HT-29 (cell line): ENCODE measurements around the genes AP3D1, TMPRSS9 and ZNF555.

DNA sequence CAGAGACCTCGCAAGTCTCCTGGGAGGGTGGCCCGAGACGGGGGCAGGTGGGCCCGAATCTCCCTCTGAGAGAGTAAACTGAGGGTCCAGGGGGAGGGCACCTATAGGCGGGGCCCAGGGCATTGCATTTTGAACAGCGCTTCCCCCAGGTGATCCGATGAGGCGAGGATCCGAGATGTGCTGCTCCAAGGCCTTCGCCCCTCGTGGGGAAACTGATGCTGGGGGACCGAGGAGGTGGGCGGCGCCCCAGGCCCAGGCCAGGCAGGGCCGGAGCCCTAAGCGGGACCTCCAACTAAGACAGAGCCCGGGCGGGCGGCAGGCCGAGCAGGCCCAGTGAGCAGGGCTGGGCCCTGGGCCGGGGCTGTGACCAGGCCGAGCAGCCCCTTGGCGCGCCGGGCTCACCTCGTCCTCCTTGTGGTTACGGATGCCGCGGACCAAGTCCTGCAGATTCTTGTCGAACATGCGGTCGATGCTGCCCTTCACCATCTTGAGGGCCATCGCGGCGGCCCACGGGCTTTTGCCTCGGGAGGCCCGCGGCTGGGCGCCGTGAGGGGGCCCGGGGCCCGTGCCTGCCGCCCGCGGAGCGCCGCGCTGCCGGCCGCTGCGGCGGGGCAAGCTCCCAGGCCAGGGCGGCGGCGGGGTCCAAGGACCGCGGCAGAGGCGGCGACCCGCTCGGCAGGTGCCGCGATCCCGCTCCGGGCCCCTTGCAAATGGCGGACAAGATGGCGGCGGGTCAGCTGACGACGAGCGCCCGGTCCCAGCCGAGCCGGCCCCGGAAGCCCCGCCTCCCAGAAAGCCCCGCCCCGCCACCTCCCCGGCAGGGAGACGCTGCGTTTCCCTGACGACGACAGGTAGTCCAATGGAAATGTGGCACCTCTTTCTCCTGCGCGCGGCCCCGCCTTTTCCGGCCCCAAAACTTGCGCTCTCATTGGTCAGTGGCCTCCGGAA lies at the start of gene AP3D1:
TSS of gene AP3D1 (minus strand) at position 730 of the 948 bp plus-strand sequence.
- RAMPAGE, long total RNA: no peak

- RAMPAGE, long total RNA: no peak
Measured at GRCh38 chr19:2187087-2187627, 23.4 kb downstream of the DOT1L start.

- RAMPAGE, long total RNA: no peak
Measured at GRCh38 chr19:2199852-2200557, 36.1 kb downstream of the PLEKHJ1 start.

- RAMPAGE, long total RNA: no peak
Measured at GRCh38 chr19:2215282-2215790, 20.8 kb downstream of the PLEKHJ1 start.

GRCh38 chr19:2321309-2322040 lies 6.9 kb downstream of the LSM7 start:
- RAMPAGE, long total RNA: no peak

DNA sequence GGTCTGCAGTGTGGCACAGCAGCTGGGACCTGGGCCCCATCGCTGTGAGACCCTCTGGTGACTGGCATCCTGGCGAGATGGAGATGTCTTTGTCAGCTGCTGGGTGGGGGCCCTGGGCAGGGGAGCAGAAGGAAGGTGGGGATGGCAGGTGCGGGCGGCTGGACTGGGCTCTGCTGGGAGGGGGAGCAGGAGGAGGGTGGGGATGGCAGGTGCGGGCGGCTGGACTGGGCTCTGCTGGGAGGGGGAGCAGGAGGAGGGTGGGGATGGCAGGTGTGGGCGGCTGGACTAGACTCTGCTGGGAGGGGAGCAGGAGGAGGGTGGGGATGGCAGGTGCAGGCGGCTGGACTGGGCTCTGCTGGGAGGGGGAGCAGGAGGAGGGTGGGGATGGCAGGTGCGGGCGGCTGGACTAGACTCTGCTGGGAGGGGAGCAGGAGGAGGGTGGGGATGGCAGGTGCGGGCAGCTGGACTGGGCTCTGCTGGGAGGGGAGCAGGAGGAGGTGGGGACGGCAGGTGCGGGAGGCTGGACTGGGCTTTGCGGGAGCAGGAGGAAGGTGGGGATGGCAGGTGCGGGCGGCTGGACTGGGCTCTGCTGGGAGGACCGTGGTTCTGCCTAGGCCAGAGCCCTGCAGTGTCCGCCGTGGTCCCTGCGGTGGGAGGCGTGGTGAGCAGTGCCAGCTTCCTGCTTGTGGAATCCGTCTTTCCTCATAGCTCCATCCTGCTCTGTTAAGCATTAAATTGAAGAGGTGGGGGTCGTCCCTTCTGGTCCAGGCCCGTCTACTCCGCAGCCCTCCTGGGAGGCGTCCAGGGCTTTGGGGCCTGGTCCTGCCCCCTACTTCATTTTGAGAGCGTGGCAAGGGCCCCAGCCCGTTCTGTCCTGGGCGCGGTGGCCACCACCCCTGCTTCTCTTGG lies 4.6 kb downstream of the SPPL2B start:
- RAMPAGE, long total RNA: no peak

GRCh38 chr19:2360074-2360414 lies at the start of gene TMPRSS9:
TMPRSS9 (plus strand) TSS chr19:2360265.
- RAMPAGE, long total RNA: no peak

GRCh38 chr19:2416599-2417059 lies 10.8 kb downstream of the TIMM13 start:
- RAMPAGE, long total RNA: no peak

- RAMPAGE, long total RNA: no peak
Measured at GRCh38 chr19:2438283-2438629, 10.9 kb upstream of the TIMM13 start.

- RAMPAGE, long total RNA: no peak
Measured at GRCh38 chr19:2481442-2481879, 5.5 kb downstream of the GADD45B start.

GRCh38 chr19:2524763-2525678 lies 49.1 kb downstream of the GADD45B start:
- RAMPAGE, long total RNA: no peak

DNA sequence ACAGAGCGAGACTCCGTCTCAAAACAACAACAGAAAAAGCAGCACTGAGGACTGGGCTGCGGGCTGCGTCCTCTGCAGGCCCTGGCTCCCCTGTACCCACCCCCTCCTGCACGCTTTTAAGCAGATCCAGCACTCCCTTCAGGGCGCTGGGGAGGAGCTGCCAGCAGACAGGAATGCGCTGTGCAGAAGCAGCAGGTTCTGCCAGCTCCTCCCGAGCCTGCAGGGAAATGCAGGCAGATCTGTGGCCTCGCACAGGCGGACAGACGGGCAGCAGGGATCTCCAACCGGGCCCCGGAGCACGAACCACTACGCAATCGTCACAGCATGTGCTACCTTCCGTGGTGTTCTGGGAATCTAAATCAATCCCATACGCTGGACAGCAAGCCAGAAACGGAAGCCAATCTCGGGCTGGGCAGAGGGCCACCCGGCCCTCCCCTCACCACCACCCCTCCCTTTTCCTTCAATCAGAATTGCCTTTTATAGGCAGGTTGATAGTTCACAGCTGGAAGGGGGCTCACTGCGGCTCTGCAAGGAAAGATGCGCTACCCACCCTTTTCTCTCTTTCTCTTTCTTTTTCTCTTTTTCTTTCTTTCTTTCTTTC lies 100.1 kb downstream of the GNG7 start:
- RAMPAGE, long total RNA: no peak

DNA sequence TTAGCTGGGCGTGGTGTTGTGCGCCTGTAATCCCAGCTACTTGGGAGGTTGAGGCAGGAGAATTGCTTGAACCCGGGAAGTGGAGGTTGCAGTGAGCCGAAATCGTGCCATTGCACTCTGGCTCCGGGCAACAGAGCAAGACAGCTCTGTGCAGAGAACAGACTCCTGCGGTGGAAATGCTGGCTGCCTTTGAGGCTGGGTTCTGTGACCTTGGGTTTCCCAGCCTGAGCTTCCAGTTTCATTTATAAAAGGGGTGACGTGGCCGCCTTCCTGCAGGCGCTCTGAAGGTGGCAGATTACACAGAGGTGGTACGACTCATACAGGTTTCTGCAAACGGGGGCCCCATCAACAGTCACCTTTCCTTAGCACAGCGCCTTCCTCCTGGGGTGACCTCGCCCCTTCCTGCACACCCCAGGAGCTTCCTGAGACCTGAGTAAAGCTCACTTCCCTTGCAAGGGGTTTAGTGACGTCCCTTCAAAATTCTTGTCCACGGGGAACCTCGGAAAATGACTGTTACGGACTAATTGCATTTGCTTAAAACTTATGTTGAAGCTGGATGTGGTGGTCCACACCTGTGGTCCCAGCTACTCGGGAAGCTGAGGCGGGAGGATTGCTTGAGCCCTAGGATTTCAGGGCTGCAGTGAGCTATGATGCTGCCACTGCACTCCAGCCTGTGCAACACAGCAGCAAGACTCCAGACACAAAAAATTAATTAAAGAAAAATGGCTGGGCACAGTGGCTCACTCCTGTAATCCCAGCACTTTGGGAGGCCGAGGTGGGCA lies 81.6 kb downstream of the GNG7 start:
- RAMPAGE, long total RNA: no peak

DNA sequence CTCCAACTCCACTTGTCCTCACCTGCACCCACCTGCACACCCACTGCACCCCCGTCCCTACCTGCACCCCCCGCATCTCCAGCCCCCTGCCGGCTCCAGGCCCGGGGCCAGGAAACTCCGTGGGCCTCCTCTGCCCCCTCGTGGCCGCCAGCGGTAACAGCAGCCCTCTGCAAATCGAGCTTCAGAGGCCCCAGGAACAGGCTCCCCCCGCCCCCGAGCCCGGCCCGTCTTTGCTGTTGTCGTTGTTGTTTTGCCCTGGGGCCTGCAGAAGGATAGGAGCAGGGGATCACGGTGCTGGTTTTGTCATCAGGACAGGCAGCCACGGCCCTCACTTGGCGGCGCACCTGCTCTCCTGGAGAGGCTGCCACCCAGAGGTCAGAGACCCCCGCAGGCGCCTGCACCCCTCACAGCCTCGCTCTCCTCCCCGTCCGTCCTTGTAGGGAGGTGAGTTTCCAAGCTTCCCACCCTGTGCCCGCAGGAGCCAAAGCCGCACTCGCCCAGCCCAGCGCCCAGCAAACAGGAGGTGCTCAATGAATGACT lies 65.4 kb downstream of the GNG7 start:
- RAMPAGE, long total RNA: no peak

DNA sequence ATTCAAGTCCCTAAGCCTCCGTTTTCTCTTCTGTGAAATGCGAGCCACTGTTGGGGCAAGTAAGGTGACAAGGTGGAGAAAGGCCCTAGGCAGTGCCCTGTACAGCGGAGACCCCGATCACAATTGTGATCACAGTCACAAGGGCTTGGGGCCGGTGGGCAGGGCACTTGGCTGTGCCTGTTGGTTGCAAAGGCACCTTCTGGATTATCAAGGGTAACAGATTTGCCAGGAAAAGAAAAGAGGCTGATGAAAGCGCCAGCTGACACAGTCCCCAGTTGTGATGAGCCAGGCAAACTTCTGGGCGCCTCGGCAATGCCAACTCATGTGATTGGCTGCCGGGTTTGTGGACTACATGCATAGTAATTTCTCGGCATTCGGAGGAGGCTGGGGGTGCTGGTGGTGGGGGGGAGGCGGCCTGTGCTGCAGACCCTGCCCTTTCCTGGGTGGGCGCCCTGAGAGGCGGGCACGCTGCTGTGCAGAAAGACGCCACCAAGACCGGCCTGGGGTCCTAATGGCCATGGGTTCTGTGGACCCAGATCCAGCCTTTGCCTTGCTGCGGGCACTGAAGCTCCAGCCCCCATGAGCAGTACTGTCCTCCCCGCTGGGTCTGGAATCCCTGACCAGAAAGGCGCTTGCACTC lies 1.3 kb downstream of the DIRAS1 start:
- RAMPAGE, long total RNA: no peak

GRCh38 chr19:2757107-2757506 lies 17.3 kb upstream of the SLC39A3 start:
- RAMPAGE, long total RNA: no peak

GRCh38 chr19:2775902-2776397 lies 7.1 kb downstream of the SGTA start:
- RAMPAGE, long total RNA: no peak

DNA sequence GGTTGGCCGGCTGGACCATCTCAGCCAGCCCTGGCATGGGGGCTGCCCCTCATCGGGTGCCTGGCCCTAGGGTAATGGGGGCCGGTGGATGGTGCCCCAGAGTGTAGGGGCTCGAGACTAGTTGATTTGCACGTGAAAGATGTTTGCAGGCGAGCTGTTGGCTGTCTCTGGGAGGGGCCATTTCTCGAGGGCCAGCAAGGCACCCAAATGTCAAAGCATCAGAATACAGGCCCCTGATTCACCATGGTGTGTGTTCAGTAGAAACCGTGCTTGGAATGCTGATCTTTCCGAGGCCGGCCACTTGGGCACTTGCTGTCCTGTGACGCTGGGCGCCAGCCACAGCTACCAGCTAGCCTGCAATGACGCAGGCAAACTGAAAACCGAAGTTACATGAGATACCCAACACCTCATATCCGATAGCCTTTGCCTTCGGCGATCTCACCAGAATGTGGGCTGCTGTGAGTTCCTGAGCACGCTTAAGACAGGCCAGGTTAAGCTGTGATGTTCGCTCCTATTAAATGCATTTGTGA lies 11.9 kb downstream of the THOP1 start:
- RAMPAGE, long total RNA: no peak

GRCh38 chr19:2841383-2842185 lies at the start of gene ZNF555:
ZNF555 (plus strand) TSS chr19:2841475.
- RAMPAGE, long total RNA: no peak

DNA sequence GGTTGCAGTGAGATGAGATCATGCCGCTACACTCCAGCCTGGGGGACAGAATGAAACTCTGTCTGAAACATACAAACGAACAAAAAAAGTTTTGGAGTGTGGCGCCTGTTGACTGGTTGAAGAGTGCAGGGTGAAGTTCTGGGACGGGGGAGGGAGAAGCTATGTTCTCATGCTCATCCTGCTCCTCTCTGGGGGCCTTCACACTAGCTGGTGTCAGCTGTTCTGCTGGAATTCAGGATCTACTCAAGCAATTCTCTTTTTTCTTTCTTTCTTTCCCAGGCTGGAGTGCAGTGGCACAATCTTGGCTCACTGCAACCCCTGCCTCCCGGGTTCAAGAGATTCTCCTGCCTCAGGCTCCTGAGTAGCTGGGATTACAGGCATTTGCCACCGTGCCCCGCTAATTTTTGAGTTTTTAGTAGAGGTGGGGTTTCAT lies 6.2 kb upstream of the TLE6 start:
- RAMPAGE, long total RNA: no peak